ENCODE measurements around the gene LYG1.

DNA sequence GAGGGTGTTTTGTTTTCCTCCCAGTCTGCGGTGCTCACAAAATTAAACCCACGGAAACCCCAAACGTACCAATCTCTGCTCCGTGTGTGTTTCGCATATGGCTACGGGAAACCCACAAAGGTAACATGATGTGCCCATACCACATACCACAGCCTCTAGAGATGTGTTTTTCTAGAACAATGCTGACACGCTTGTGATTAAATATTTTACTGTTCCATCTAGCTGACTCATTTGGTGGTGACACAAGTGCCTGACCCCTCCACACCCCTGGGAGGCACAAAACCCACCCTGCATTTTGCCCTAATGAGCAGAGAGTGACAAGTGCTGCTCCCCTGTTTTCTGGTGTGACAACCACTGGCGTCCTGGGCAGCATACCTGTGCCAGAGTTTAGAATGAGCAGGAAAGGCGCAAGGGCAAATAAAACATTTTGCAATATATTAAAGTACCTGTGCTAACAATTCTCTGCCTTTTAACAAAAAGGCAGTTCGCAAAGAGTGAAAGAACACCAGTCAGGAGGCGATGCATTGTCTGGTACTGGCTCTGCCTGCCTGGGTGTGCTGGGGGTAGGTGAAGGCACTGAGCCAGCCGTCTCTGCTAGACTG, 24.2 kb downstream of the CRACDL start:
- RAMPAGE, long total RNA = no peak
- RRBS, 2 experiments = no CpG with 5 or more reads among the region's 12 CpGs
CAGE:
- cytosol, long polyA minus RNA = no peak
- cytosol, long polyA plus RNA = no peak
- long polyA plus RNA = no peak
- nucleolus, long total RNA = no peak
- nucleus, long polyA plus RNA = no peak
- nucleus, long total RNA = no peak

- RAMPAGE, long total RNA = no peak
- RRBS, 2 experiments = no CpG with 5 or more reads among the region's 18 CpGs
CAGE:
- cytosol, long polyA minus RNA = no peak
- cytosol, long polyA plus RNA = no peak
- long polyA plus RNA = no peak
- nucleolus, long total RNA = no peak
- nucleus, long polyA plus RNA = no peak
- nucleus, long total RNA = no peak
Observed at GRCh38 chr2:98912370-98913090, 23.5 kb downstream of the CRACDL start.

- RAMPAGE, long total RNA = no peak
- RRBS, 2 experiments = no CpG with 5 or more reads among the region's 5 CpGs
CAGE:
- cytosol, long polyA minus RNA = no peak
- cytosol, long polyA plus RNA = no peak
- long polyA plus RNA = no peak
- nucleolus, long total RNA = no peak
- nucleus, long polyA plus RNA = no peak
- nucleus, long total RNA = no peak
Observed at GRCh38 chr2:98913791-98914380, 22.1 kb downstream of the CRACDL start.

- RAMPAGE, long total RNA = no peak
- RRBS, 2 experiments = no CpG with 5 or more reads among the region's 20 CpGs
CAGE:
- cytosol, long polyA minus RNA = no peak
- cytosol, long polyA plus RNA = no peak
- long polyA plus RNA = no peak
- nucleolus, long total RNA = no peak
- nucleus, long polyA plus RNA = no peak
- nucleus, long total RNA = no peak
Observed at GRCh38 chr2:99140594-99140985, 917 bp upstream of the C2orf15 start.

DNA sequence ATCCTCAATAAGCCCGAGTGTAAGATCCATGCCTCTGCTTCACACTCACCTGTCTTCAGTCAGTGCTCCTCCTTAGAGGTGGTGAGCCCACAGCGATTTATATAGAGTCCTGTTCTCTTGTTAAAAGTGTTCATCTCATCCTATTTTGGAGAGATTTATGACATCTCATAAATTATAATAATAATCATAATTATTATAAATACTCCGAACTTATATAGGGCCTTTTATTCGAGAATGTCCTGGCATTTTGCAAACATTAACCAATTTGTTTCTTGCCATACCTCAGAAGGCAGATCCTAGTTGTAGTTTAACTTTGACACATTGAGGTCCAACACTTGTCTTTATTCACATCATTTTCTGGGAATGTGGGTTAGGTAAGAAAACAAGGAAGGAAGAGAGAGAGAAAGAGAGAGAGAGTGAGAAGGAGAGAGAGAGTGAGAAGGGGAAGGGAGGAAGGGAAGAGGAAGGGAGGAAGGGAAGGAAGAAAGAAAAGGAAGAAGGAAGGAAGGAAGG, at the start of gene LYG1:
LYG1 (minus strand) TSS at position 197 of the 513 bp plus-strand sequence.
- RAMPAGE, long total RNA = no peak
- RRBS, 2 experiments = no CpG with 5 or more reads among the region's 4 CpGs
CAGE:
- cytosol, long polyA minus RNA = no peak
- cytosol, long polyA plus RNA = no peak
- long polyA plus RNA = no peak
- nucleolus, long total RNA = no peak
- nucleus, long polyA plus RNA = no peak
- nucleus, long total RNA = no peak

DNA sequence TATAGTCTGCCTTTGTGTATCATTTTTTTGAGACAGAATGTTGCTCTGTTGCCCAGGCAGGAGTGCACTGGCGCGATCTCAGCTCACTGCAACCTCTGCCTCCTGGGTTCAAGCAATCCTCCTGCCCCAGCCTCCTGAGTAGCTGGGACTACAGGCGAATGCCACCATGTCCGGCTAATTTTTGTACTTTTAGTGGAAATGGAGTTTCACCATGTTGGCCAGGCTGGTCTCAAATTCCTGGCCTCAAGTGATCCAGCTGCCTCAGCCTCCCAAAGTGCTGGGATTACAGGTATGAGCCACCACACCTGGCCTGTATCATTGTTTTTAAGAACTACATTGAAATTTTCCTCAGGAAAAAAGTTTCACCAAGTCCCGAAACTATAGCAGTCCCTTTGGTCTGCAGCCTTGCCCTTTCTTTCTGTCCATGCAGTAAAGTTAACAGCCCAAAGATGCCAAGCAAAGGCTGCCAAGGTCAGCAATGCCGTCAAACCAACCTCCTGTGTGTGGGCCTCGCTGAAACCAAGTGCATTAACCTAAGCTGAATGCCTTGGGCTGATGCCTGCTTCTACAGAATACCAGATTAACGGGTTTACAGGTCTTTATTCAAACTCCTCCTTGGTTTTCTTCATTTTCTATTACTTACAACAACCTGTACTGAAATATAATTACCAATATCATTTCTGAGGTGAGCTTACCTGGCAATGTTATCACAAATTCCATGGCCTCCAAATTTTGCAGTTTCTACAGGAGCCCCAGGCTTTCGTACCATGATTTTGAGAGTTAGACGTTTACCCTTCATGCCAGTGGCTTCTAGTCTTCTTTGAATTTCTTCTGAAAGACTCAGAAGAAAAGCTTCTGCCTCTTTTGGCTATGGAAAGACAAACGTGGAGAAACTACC, 73.1 kb downstream of the EIF5B start:
- RAMPAGE, long total RNA = no peak
- RRBS, 2 experiments = no CpG with 5 or more reads among the region's 11 CpGs
CAGE:
- cytosol, long polyA minus RNA = no peak
- cytosol, long polyA plus RNA = no peak
- long polyA plus RNA = no peak
- nucleolus, long total RNA = no peak
- nucleus, long polyA plus RNA = no peak
- nucleus, long total RNA = no peak

DNA sequence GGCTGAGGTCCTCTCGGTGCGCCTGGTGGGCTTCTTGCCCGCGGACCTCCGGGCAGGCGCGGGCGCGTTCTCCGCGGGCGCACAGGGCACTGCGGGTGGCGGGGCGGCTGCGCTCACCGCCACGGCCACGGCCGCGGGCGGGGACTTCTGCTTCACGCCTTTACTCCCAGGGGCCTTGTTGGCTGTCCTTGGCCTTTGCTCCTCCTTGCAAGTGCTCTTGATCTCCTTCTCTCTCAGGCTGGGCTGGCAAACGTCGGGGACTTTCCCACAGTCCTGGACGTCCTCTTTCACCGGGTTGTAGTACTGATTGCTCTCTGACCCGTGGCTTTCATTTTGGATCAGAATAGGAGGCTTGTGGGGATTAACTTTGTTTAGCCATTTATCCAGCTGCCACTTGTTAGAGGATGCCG, 104.1 kb upstream of the REV1 start:
- RAMPAGE, long total RNA = no peak
- RRBS, 2 experiments = 50 to 86% methylated on average over 5 to 7 of the region's 29 CpGs
CAGE:
- cytosol, long polyA minus RNA = no peak
- cytosol, long polyA plus RNA = no peak
- long polyA plus RNA = no peak
- nucleolus, long total RNA = no peak
- nucleus, long polyA plus RNA = no peak
- nucleus, long total RNA = no peak

GRCh38 chr2:99815641-99816522, 326.1 kb upstream of the REV1 start:
- RAMPAGE, long total RNA = no peak
- RRBS, 2 experiments = no CpG with 5 or more reads among the region's 3 CpGs
CAGE:
- cytosol, long polyA minus RNA = no peak
- cytosol, long polyA plus RNA = no peak
- long polyA plus RNA = no peak
- nucleolus, long total RNA = no peak
- nucleus, long polyA plus RNA = no peak
- nucleus, long total RNA = no peak

GRCh38 chr2:99971179-99971620, 171.2 kb downstream of the AFF3 start:
- RAMPAGE, long total RNA = no peak
- RRBS, 2 experiments = no CpG with 5 or more reads among the region's 4 CpGs
CAGE:
- cytosol, long polyA minus RNA = no peak
- cytosol, long polyA plus RNA = no peak
- long polyA plus RNA = no peak
- nucleolus, long total RNA = no peak
- nucleus, long polyA plus RNA = no peak
- nucleus, long total RNA = no peak

DNA sequence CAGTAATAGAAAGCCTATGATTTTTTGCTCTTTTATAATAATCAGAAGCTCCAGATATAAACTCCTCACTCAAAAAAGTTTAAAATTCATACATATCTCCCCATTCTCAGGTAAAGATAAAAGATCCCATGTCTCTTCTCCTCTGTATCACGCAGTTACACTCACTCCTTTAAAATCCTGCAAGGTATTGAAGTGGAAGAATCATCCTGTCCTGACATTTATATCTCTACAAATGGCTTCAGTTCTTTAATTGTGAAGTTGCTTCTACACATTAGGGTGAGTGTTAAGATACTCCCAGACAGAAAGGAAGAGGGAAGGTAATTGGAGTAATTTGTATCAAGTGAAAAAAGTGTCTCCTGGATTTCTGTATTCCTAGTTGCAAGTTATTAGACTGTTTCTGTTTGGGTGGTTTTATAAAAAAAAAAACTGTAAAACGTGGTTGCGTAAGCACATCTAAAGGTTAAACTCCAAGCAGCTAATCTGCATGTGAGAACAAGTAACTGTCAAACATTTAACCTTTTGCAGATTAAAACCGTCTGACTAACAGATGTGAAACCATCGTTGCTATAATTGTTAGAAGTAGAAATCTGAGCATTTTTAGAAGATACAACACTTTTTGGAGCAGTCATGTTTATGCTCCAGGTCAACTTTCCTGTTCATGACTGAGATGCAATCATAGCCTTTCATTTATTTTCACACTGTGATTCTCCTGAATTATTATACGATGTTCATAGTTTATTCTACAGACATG, 72.4 kb downstream of the AFF3 start:
- RAMPAGE, long total RNA = no peak
- RRBS, 2 experiments = no CpG with 5 or more reads among the region's 6 CpGs
CAGE:
- cytosol, long polyA minus RNA = no peak
- cytosol, long polyA plus RNA = no peak
- long polyA plus RNA = no peak
- nucleolus, long total RNA = no peak
- nucleus, long polyA plus RNA = no peak
- nucleus, long total RNA = no peak

GRCh38 chr2:100822669-100823137, 2.8 kb downstream of the NPAS2 start:
- RAMPAGE, long total RNA = no peak
- RRBS, 2 experiments = no CpG with 5 or more reads among the region's 8 CpGs
CAGE:
- cytosol, long polyA minus RNA = no peak
- cytosol, long polyA plus RNA = no peak
- long polyA plus RNA = no peak
- nucleolus, long total RNA = no peak
- nucleus, long polyA plus RNA = no peak
- nucleus, long total RNA = no peak

GRCh38 chr2:100823138-100824016, 3.4 kb downstream of the NPAS2 start:
- RAMPAGE, long total RNA = no peak
- RRBS, 2 experiments = no CpG with 5 or more reads among the region's 4 CpGs
CAGE:
- cytosol, long polyA minus RNA = no peak
- cytosol, long polyA plus RNA = no peak
- long polyA plus RNA = no peak
- nucleolus, long total RNA = no peak
- nucleus, long polyA plus RNA = no peak
- nucleus, long total RNA = no peak

- RAMPAGE, long total RNA = no peak
- RRBS, 2 experiments = no CpG with 5 or more reads among the region's 8 CpGs
CAGE:
- cytosol, long polyA minus RNA = no peak
- cytosol, long polyA plus RNA = no peak
- long polyA plus RNA = no peak
- nucleolus, long total RNA = no peak
- nucleus, long polyA plus RNA = no peak
- nucleus, long total RNA = no peak
Observed at GRCh38 chr2:100830334-100830855, 10.5 kb downstream of the NPAS2 start.

DNA sequence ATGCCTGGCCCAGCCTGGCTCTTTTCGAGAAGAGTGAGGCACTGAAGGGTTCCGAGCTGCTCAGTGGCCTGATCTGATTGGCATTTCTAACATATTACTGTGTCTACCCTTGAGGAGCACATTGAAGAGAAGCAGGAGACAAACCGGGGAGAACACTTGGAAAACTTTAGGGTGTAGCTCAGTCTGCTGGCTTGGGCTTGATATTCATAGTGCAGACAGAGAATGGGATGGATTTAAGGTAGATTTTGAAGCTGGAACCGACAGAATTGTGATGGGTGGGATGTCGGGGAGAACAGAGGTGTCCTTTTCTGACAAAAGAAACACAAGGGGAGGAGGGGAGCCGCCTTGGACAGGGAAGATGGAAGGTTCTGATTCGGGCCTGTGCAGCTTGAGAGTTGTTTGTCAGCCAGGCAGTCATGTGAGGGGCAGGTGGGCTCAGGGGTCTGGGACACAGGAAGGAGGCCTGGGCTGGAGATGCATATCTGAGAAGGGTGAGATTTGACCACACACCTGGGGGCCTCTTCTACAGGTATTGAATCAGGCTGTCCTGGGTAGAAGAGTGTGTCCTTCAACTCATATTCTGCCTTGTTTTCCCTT, 41.3 kb downstream of the NPAS2 start:
- RAMPAGE, long total RNA = no peak
- RRBS, 2 experiments = no CpG with 5 or more reads among the region's 7 CpGs
CAGE:
- cytosol, long polyA minus RNA = no peak
- cytosol, long polyA plus RNA = no peak
- long polyA plus RNA = no peak
- nucleolus, long total RNA = no peak
- nucleus, long polyA plus RNA = no peak
- nucleus, long total RNA = no peak

DNA sequence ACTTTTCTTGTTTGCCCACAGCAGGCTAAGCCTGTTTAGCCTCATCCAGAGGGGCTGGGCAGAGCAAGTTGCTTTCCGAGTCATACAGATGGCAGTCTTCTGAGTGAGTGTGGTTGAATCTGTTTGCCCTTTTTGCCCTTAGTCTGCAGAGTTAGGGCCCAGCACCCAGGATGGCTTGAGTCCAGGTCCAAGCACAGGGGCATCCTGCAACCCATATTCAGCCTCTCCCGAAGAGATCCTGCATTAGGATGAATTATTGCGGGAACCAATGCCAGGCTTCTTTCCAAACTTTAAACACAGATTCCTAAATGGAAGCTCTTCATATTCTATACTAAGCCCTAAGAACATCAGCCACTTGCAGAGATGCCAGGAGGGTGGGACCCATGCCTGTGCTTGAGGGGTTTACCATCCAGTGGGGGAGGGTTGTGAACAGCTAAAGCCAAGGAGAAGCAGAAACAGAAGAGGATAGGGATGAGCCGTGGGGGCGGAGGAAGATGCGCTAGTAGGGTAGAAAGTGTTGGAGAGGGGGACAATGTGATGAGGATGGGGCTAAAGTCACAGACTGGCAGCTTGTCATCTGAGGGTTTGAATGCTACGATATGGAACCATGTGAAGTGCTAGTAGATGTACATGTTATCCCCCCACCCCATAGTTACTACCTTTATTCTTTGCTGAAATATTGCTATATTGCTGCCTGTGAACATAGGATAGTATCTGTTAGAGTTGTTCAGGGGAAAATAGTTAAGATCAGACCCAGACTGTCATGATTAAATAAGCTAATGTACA, 68.2 kb downstream of the NPAS2 start:
- RAMPAGE, long total RNA = no peak
- RRBS, 2 experiments = no CpG with 5 or more reads among the region's 7 CpGs
CAGE:
- cytosol, long polyA minus RNA = no peak
- cytosol, long polyA plus RNA = no peak
- long polyA plus RNA = no peak
- nucleolus, long total RNA = no peak
- nucleus, long polyA plus RNA = no peak
- nucleus, long total RNA = no peak

DNA sequence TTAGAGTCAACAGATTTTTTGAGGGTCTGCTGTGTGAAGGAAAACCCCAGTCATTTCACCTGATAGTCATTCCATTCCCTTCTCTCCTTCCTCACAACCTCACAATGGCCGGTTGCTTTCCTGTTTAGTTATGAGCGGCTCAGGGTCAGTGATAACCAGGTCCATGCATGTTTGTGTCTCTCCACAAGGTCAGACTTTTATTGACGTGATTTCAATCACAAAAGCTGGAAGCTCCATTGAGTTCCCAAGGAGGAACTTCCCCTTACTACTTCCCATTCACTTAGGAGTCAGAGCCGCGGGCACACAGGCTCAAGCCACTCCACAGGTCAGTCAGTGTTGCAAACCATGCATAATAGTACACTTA, 74.3 kb downstream of the NPAS2 start:
- RAMPAGE, long total RNA = no peak
- RRBS, 2 experiments = no CpG with 5 or more reads among the region's 5 CpGs
CAGE:
- cytosol, long polyA minus RNA = no peak
- cytosol, long polyA plus RNA = no peak
- long polyA plus RNA = no peak
- nucleolus, long total RNA = no peak
- nucleus, long polyA plus RNA = no peak
- nucleus, long total RNA = no peak

DNA sequence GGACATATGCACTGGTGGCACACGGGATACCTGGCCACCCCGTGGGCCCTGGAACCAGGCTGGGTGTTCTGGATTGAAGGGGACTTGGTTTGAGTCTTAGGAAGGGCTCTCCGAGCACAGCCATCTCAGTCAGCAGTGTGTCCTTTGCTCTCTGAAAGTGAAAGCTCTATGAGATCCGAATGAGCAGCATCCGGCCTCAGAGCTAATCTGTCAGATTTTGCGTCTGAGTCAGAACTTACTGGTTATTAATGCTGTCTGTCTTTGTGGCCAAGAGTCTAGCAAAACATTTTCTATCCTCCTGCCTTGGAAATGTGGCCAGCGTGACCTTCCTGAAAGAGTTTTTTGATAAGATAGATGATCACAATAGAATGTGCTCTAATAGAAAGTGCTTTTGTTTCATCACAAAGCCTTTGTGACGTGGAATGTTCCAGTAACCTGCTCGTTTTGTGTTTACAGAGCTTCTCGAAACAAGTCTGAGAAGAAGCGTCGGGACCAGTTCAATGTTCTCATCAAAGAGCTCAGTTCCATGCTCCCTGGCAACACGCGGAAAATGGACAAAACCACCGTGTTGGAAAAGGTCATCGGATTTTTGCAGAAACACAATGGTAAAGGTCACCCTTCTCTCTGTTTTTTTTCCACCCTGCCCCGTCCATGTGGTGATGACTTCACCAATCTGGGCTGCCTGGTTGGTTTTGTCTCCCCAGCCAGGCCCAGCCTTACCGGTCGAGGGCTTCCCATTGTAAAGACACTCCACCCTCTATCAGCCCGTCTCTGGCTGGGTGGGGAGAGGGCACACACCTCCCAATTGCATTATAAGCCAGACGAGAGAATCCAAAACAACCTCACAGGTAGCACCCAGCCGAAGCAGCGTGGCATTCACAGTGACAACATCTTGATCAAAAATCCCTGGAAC, 77.1 kb upstream of the RPL31 start:
- RAMPAGE, long total RNA = no peak
- RRBS, 2 experiments = no CpG with 5 or more reads among the region's 23 CpGs
CAGE:
- cytosol, long polyA minus RNA = no peak
- cytosol, long polyA plus RNA = no peak
- long polyA plus RNA = no peak
- nucleolus, long total RNA = no peak
- nucleus, long polyA plus RNA = no peak
- nucleus, long total RNA = no peak

- RAMPAGE, long total RNA = no peak
- RRBS, 2 experiments = no CpG with 5 or more reads among the region's 6 CpGs
CAGE:
- cytosol, long polyA minus RNA = no peak
- cytosol, long polyA plus RNA = no peak
- long polyA plus RNA = no peak
- nucleolus, long total RNA = no peak
- nucleus, long polyA plus RNA = no peak
- nucleus, long total RNA = no peak
Observed at GRCh38 chr2:100935359-100936013, 66.6 kb upstream of the RPL31 start.

DNA sequence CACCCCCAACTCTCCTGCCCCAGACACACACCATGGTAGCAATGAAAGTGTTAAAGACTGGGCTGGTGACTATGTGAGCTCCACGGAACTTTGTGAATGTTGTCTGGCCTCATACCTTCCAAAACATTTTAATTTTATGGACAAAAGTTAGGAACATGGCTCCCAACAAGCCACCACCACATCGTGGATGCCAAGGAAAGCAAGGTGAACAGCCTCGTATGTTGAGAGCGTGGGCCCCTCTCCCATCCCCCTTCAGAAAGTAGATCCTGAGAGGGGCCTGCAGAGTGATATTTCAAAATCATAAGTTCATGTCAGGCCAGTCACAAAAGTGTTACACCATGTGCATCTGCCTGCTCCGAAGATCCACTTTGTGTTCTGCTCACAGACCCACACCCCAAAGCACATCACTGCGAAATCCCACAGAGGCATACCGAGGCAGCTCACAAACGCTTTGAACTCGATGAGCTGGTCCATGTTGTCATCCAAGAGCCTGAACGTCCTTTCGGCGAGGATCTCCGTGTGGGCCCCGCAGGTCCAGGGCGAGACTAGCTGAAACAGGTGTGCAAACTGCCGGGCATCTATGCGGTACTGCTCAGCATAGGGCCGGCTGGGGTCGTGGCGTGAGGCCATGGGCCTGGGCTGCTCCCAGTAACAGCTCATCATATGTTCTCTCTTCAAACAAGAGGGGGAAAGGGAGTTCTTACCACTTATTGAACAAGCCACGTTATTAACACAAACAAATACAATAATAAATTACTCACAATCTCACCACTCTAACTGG, 20.0 kb downstream of the RPL31 start:
- RAMPAGE, long total RNA = no peak
- RRBS, 2 experiments = no CpG with 5 or more reads among the region's 21 CpGs
CAGE:
- cytosol, long polyA minus RNA = no peak
- cytosol, long polyA plus RNA = no peak
- long polyA plus RNA = no peak
- nucleolus, long total RNA = no peak
- nucleus, long polyA plus RNA = no peak
- nucleus, long total RNA = no peak

- RAMPAGE, long total RNA = no peak
- RRBS, 2 experiments = 32 to 67% methylated on average over 5 of the region's 26 CpGs
CAGE:
- cytosol, long polyA minus RNA = no peak
- cytosol, long polyA plus RNA = no peak
- long polyA plus RNA = no peak
- nucleolus, long total RNA = no peak
- nucleus, long polyA plus RNA = no peak
- nucleus, long total RNA = no peak
Observed at GRCh38 chr2:101027917-101028814, 26.1 kb downstream of the RPL31 start.

Data from GM12878 (cell line).